Frontal cortex (tissue), 2 donors: ENCODE results near the genes STAP1, TMPRSS11A and TMPRSS11E.

- RAMPAGE, long total RNA = no peak
Observed at GRCh38 chr4:58301232-58302098, 1191.3 kb upstream of the IGFBP7 start.

GRCh38 chr4:61201178-61202001 lies 1.3 kb downstream of the ADGRL3 start:
- RAMPAGE, long total RNA = no peak

DNA sequence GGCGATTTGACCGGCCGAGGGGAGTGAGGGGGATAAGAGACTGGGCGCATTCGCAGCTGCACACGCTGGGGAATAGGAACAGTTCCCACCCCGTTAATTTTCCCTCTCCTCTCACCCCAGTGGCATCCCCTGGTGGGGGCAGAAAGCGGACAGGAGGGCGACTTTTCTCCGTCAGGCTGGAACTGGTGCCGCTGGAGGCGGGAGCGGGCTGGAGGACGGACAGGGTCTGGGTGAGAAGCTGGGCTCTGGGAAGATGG lies 1.8 kb downstream of the ADGRL3 start:
- RAMPAGE, long total RNA = no peak

GRCh38 chr4:61202259-61203008 lies 2.3 kb downstream of the ADGRL3 start:
- RAMPAGE, long total RNA = no peak

GRCh38 chr4:61372762-61373470 lies 172.8 kb downstream of the ADGRL3 start:
- RAMPAGE, long total RNA = no peak

- RAMPAGE, long total RNA = no peak
Observed at GRCh38 chr4:61740814-61741401, 540.8 kb downstream of the ADGRL3 start.

GRCh38 chr4:63532847-63533235 lies 876.4 kb downstream of the TECRL start:
- RAMPAGE, long total RNA = no peak

DNA sequence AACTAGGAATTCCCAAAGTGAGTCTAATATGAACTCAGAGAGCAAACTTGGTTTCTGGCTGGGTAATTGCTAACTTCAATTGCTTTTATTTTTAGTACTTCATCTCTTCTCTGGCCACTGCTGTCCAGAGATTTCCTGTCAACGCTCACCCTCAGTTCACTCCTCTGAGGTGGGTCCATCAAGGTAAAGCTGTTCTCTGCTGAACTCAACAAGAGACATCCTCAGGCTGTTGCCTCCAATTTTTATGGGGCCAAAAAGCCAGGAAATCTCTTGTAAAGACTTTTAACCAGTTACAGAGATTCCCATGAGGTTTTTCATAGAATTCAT lies 75.3 kb upstream of the TECRL start:
- RAMPAGE, long total RNA = no peak

DNA sequence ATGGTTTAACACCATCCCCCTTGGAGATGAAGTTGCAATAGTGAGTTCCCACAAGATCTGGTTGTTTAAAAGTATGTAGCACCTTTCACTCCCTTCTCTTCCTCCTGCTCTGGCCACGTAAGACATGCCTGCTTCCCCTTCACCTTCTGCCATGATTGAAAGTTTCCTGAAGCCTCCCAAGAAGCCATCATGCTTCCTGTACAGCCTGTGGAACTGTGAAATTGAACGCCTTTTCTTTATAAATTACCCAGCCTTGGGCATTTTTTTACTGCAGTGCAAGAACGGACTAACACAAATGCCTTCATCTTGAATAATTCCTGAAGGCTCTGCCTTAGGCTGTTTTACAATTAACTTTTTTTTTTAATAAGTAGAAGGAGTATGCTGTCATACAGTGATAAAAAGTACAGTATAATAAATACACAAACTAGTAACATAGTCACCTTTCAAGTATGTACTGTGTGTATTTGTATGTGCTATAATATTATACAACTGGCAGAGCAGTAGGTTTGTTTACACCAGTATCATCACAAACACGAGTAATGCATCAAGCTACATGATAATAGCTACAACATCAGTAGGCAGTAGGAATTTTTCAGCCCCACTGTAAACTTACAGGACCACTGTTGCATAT lies 91.4 kb downstream of the CENPC start:
- RAMPAGE, long total RNA = no peak

DNA sequence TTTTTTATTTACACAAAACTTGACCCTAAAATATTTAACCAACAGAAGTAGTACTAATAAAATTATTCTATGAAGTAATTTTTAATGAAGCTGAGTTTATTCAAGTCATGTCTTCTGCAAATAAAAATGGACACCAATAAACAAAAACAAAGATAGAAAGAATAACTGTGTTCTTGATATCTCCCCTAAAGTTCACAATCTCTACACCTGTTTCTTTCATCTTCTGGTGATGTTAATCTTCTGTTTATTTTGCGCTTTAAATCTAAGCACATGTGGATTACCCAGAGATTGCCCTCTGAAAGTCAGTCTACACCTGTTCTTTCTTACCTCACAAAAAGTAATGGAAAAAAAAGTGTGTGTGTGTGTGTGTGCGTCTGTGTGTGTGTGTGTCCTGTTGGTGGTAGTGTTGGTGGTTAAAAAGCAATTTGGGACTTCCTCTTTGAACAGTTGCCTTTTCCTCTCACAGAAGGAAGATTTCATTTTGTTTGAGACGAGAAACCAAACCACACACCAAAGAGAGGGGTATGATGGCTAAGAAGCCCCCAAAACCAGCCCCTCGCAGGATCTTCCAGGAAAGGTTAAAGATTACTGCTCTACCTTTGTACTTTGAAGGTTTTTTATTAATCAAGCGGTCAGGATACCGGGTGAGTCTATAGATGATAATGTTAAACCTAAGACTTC lies at the start of gene STAP1:
TSS of gene STAP1 (plus strand) at position 442 of the 681 bp plus-strand sequence.
- RAMPAGE, long total RNA = no peak

DNA sequence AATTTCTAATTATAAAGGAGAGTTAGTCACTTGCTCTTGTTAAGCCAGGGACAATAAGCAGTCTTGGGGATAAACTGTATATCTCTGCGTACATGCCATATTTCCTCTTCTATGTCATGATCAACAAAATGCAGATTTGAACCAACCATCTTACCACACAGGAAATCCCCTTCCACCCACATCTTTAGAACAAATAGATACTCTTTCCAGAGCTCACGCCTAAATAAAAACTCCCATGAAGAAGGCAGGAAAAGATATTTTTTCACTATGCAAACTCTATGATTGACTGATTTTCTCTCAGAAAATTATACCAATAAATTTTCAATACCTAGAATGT lies 23.0 kb downstream of the STAP1 start:
- RAMPAGE, long total RNA = no peak

DNA sequence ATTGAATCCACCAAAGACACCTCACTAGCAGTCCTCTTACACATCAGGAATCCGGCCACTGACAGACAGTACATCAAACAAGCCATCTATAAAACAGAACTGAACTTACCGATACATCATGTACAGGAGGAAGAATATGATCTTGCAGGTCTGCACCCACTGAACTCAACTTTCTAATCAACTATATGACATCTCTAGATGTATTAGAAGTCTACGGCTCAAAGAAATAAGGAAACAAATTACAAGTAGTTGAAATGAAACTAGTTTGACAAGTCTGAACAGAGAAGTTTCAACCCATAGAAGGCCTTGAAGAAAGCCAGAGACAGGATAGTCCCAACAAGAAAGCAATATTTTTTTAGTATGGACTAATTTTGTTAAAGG lies at the start of gene TMPRSS11A:
TSS of gene TMPRSS11A (minus strand) at position 220 of the 381 bp plus-strand sequence.
- RAMPAGE, long total RNA = no peak

- RAMPAGE, long total RNA = no peak
Observed at GRCh38 chr4:68328961-68329644, 20.8 kb downstream of the YTHDC1 start.

DNA sequence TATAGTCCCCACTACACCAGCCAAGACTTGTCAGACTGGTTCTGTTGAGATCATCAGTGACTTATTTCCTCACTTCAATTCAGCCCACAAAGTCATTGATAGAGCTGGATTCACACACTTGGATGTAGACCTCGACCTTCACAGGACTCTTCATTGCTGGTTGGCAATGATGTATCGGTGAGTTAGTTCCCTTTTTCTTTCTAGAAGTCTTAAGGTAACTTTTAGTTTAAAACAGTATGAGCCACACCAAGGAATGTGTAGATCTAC lies at the start of gene TMPRSS11E:
TSS of gene TMPRSS11E (plus strand) at position 117 of the 267 bp plus-strand sequence.
- RAMPAGE, long total RNA = no peak

DNA sequence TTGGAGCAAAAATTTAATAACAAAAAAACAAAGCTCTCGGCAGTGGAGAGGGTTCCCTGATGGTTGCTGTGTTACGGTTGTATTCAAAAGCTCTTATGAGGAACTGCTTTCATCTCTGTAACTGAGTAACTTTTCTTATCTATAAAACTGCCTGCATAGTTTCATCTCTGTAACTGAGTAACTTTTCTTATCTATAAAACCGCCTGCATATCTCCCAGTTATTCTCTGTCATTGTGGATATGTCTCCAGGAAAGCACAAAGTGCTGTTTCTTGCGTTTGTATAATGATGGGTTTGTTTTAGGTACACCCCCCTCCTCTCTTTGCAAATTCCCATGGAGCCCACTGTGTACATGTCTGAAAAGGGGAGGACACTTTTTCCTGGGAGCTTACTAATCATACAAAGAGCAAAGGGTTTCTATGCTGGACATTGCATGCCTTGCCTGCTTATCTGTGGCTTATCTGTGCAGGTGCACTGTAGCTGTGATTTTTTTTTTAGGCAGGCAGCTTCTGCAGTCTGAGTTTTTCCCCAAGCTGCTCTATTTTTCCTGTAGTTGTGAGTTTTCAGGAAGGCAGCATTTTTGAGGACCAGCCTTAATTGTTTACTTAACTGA lies 62.6 kb upstream of the UGT2B15 start:
- RAMPAGE, long total RNA = no peak

DNA sequence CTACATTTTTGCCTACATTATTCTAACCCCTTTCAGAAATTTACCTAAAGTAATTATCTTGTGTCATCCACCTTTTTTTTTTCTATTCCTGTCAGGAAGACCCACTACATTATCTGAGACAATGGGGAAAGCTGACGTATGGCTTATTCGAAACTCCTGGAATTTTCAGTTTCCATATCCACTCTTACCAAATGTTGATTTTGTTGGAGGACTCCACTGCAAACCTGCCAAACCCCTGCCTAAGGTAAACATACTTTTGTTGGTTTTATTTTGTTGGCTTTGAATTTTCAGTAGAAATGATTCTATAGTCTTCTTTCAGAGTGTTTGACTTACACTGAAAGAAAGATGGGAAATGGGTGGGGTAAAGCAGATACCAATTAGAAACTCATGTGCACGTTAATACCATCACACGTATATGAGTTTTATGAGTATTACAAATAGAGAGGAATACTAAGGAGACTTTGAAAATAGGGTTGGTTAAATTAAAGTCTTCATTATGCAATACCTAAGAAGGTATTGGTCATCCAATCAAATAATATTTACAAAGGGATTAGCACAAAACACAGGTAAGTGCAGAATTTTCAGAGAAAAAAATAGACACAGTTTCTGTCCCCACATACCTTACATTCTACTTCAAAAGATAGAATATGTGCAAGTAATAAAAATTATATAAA lies 2.3 kb downstream of the UGT2B7 start:
- RAMPAGE, long total RNA = no peak

DNA sequence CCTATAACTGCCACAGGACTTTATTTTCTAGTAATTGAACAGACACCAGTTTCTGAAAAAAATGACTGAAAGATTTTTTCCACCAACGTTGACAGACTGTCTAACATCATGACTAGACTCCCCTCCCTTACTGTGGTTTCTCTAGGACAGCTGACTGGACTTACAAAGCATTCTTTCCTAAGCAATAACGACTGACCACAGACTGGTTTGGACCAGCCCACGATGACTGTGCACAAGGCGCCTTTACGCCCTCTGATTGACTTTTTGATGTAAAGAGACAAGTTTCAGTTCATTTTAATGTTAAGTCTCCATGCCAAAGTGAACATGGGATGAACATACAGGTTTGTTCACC lies 50.4 kb upstream of the UGT2B4 start:
- RAMPAGE, long total RNA = no peak

DNA sequence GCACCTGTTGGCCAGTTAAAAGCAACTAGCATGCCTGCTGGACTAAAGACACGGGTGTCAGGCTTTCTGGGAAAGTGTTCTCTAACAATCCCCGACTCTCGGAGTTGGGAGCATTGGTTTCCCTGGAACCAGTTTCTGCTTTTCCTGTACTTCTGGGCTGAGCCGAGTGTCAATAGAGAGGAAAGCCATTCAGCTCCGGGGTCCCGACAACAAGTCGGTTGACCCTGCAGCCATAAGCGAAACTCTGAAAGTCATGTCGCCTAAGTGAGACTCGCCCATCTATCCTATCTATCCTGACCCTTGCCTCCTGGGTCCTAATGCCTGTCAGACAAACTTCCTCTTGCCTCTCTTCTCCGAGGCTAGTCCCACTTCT lies 34.5 kb downstream of the SULT1E1 start:
- RAMPAGE, long total RNA = no peak

DNA sequence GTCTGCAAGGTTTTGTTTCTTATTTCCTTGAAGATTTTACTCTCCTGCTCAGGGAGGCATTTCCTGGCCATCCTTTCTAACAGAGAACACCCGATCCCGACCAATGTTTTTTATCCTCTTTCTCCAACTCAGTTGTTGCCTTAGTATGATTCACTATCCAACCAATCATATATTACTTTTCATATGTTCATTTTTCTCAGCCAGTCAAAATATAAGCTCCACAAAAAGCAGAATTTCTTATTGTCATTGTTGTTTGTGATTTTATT lies 38.8 kb upstream of the PRR27 start:
- RAMPAGE, long total RNA = no peak

- RAMPAGE, long total RNA = no peak
Observed at GRCh38 chr4:70662042-70662469, 4.3 kb downstream of the JCHAIN start.